Airway epithelial cell (primary cell): ENCODE results near the genes UGT8 and PDE5A.

- RAMPAGE, long total RNA, result no peak
These were observed 20.2 kb downstream of the ARSJ start for GRCh38 chr4:113959115-113959781.

DNA sequence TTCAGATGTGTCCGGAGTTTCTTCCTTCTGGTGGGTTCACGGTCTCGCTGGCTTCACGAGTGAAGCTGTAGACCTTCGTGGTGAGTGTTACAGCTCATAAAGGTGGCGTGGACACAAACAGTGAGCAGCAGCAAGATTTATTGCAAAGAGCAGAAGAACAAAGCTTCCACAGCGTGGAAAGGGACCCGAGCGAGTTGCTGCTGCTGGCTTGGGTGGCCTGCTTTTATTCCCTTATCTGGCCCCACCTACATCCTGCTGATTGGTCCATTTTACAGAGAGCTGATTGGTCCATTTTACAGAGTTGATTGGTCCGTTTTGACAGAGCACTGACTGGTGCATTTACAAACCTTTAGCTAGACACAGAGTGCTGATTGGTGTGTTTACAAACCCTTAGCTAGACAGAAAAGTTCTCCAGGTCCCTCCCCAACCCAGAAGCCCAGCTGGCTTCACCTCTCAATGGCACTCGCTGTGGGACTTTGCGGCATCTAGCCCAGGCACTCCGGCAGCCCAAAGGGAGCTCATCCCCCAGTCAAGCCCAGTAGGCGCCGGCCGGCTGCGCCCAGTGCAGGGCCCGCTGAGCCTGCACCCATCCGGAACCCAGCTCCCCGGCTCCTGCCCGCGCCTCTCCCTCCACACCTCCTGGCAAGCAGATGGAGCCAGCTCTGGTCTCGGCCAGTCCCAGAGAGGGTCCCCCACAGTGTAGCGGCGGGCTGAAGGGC, 117.0 kb upstream of the UGT8 start:
- RAMPAGE, long total RNA, result no peak

DNA sequence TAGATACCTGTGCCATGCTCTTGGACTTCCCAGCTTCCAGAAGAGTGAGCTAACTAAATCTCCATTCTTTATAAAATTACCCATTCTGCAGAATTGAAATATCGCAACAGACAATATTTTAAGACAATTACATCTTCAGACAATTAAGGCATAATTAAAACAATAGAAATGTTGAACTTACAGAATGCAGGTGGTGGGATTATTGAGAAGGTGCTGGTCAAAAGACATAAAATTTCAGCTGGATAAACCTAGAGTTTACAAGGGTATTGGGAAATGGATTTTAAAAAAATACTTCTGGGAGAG, 107.1 kb upstream of the UGT8 start:
- RAMPAGE, long total RNA, result no peak

- RAMPAGE, long total RNA, result no peak
These were observed at the start of gene UGT8 for GRCh38 chr4:114598220-114599218. UGT8 (plus strand) TSS chr4:114598807.

- RAMPAGE, long total RNA, result no peak
These were observed 65.4 kb upstream of the NDST4 start for GRCh38 chr4:115178742-115179293.

- RAMPAGE, long total RNA, result no peak
These were observed 199.9 kb upstream of the NDST3 start for GRCh38 chr4:117834415-117834814.

DNA sequence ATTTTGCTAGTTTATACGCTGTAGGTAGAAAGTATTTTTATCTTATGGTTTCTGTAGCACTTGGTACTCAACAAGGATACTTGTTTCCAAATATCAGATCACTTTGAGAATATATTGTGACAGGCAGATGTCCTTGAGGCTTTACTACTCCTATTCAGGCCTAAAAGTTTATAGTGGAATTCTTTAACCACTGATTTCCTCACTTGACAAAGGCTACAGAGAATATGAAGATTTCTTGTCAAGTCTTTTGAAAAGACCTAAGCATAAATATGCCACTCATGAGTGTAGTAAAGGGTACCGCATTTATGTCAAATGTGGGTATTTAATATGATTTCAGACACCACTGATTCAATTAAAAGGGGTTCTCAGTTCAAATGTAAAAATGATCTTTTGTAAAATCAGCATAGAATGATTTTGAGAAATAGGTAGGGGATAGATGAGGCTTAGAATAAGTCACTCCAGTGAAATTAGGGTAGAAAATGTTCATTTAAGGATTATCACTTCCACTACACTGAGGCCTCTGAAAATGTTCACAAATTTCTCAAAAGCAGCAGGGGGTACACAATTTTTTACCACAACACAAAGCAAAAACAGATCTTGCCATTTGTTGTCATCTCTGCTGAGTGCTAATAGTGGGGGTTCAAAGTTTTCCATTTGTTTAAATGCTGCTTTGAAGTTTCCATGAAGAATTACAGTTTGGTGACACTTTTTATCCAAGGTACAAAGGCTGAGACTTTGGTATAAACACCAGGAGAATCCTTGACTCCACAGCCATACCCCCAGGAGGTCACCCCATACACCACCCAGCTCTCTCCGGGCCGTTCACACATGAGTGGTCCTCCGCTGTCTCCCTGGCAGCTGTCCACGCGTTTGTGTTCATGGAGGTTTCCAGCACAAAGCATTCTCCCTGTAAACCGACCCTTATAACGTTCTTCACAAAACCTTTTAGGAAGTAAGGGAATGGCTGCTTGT, 71.3 kb downstream of the PRSS12 start:
- RAMPAGE, long total RNA, result no peak

DNA sequence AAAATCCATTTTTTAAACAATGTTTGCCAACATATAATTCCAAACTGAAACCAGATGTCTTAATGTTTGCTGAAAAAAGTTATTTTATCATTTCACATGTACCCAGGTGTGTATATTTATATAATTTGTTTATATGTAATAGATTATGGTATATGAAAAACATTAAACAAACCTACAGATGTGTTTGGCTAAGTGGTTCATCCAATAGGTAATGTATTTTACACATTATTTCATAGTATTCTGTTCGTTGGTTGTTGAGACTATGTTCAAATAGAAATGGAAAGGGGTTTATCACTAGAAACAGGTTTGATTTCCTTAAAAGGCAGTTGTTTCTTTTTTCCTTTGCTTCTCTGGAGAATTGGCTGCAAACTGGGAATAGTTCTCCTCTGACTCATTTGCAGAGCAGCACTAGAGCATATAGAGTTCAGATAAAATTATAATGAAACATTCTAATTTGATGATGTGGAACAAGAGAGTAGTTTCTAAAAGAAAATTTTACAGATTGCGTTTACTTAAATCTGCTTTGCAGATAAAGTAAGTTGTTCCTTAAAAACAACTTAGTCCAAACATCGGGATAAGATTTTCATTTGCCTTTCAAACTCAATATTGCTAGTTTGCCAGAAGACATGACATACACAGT, 29.6 kb downstream of the SYNPO2 start:
- RAMPAGE, long total RNA, result no peak

- RAMPAGE, long total RNA, result no peak
These were observed 40.2 kb downstream of the SYNPO2 start for GRCh38 chr4:118928719-118929394.

GRCh38 chr4:118984353-118985025, 95.8 kb downstream of the SYNPO2 start:
- RAMPAGE, long total RNA, result no peak

DNA sequence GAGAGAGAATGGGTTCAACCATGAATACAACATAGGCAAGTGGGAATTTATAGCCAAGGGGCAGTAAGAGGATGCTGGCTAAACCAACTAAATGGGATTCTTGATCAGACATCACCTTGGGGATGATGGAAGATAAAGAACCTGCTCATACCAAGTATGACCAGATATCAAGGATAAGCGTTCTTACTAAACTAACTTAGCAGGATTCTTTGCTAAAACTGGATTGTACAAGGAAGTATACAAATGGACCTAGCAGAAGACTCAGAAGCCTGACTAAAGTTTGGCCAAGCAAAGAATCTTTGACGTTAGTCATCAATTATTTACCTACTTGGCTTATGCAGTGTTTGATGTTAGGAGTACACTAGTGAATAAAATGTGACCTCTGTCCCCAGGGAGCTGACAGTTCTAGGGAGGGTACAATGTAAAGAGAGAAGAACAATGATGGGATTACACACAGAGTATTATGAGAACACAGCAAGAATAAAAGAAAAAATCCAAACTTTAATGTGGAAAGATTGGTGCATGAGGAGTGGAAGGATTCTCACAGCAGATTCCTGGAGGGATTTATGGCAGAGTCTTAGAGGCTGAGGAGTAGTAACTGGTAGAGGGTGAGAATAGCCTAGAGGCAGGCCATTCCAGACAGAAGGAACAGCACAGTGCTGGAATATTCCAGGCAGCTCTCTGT, 54.7 kb upstream of the MYOZ2 start:
- RAMPAGE, long total RNA, result no peak

DNA sequence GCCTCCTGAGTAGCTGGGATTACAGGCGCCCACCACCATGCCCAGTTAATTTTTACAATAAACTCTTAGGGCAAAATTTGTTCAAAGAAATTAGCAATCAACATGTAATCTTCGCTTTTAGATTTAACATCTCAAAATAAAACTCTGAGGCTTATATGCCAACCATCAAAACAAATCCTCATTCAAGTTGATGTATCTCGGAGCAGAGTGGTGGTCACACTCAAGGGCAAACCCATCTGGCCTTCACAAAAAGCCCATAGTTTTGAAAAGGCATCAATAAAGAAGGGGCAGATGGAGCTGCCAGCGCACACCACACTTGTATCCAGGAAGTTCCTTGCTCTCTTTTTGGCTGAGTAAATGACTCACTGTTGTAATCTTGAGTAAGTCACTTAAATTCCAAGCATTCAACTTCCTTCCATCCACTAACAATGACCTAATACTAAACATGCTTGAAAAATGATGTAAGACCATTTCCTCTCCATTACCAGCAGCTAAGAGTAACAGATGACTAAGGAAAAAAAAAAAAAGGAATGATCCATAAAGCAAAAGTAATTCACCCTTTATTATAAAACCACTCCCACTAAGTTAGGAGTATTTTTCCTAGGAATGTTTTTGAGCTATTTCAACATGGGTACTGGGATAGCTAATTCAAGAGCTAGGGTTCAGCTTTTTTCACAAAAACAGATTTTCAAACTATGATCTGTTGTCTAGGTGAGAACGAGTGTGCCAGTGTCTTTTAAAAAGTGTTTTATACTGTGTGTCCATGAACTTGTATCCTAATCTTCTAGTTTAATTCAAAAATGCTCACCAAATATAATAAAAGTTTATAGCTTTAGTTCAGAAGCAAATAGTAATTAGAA, 32.3 kb upstream of the MYOZ2 start:
- RAMPAGE, long total RNA, result no peak

DNA sequence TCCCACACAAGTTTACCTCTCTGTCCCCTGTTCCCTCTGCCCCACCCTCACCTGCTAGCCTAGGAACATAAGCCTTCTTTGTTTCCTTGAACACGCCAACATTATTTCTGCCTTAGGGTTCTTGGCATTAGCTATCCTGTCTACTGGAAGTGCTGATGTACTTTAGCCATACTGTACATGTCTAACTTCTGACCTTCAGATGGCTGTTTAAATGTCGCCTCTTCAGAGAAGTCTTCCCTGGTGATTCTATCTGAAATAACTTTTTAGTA, 28.3 kb upstream of the USP53 start:
- RAMPAGE, long total RNA, result no peak

GRCh38 chr4:119263176-119263542, 37.3 kb downstream of the C4orf3 start:
- RAMPAGE, long total RNA, result no peak

GRCh38 chr4:119524980-119525722, 103.5 kb downstream of the PDE5A start:
- RAMPAGE, long total RNA, result no peak

GRCh38 chr4:119628271-119629494, at the start of gene PDE5A:
PDE5A (minus strand) TSS chr4:119628804.
- RAMPAGE, long total RNA, result no peak

DNA sequence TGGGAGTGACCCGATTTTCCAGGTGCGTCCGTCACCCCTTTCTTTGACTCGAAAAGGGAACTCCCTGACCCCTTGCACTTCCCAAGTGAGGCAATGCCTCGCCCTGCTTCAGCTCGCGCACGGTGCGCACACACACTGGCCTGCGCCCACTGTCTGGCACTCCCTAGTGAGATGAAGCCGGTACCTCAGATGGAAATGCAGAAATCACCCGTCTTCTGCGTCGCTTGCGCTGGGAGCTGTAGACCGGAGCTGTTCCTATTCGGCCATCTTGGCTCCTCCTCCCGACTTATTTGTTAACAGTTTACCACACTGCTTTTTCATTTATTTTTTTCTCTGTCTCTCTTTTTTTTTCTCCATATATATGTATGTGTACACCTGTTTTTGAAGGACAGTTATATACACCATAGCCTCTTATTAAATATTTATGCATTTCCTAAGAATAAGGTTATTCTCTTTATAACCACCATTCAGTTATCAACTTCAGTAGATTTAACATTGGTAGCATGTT, 112.1 kb downstream of the MAD2L1 start:
- RAMPAGE, long total RNA, result no peak

GRCh38 chr4:120544576-120545235, 377.8 kb downstream of the PRDM5 start:
- RAMPAGE, long total RNA, result no peak

DNA sequence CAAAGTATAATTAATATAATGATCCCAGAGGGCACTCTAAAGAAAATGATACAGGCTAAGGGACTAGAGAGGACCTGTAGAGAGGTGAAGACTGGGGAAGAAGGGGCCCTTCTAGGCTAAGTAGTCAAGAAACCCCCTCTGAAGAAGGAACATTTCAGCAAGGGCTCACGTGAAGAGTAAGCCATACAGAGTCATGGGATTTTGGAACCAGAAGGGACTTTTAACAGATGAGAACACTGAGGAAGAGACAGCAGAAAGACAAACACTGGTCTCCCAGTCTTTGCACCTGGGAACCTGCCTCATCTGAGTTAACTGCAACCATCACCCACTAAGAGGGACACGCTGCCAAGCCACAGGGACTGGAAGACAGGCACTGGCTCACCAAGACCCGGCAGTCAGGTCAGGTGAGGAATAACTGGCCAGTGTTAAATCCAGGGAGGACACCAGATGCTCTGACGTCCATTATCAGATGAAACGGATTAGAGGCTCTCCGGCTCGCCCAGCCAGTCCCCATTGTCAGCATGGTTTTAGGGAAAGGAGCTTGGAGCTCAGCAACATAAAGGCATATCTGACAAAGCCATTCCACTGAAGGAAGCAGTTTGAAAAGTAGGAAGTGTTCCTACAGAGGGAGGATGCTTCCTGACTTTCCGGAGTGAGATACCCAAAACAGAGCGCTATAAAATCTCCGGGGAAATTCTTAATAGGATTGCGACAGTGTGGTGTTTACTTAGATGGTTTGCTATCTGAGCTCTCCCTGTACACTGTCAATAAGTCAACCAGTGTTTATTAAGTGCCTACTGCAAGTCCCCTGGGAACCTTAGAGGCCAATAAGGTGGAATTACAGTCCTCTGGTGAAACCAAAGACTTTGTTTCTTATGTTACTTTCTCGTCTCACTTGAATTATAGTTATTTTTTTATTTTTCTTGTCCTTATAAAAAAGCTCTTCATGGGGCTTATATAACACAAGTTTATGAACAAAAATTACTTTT, 14.9 kb downstream of the NDNF start:
- RAMPAGE, long total RNA, result no peak

- RAMPAGE, long total RNA, result no peak
These were observed 10.2 kb downstream of the TNIP3 start for GRCh38 chr4:121153850-121154484.